ENCODE measurements around a stretch of chr1.

DNA sequence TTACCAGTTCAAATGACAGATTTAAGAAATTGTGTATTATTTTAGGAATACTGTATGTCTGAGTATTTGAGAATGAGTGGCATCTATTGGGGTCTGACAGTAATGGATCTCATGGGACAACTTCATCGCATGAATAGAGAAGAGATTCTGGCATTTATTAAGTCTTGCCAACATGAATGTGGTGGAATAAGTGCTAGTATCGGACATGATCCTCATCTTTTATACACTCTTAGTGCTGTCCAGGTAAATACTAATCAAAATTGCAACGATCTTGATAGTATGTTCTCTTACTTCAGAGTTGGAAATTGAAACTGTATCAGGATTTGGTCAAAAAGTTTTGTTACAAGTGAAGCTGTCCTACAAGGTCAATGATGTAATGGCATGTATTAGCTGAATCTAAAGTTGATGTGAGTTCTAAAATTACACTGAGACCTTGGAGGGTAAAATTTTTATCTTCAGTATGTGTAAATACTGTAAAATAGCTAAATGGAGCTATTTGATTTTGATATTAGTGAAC, 3.1 kb downstream of the RABGGTB start:
- PRO-cap: no peak
- RAMPAGE, long total RNA, 3 experiments: no peak in any of the 3 experiments

GRCh38 chr1:76294942-76295091, 220.3 kb downstream of the ST6GALNAC3 start:
- PRO-cap: no peak
- RAMPAGE, long total RNA, 3 experiments: no peak in any of the 3 experiments

- PRO-cap: no peak
- RAMPAGE, long total RNA, 3 experiments: no peak in any of the 3 experiments
Observed at GRCh38 chr1:77412819-77413599, 131.2 kb downstream of the AK5 start.

DNA sequence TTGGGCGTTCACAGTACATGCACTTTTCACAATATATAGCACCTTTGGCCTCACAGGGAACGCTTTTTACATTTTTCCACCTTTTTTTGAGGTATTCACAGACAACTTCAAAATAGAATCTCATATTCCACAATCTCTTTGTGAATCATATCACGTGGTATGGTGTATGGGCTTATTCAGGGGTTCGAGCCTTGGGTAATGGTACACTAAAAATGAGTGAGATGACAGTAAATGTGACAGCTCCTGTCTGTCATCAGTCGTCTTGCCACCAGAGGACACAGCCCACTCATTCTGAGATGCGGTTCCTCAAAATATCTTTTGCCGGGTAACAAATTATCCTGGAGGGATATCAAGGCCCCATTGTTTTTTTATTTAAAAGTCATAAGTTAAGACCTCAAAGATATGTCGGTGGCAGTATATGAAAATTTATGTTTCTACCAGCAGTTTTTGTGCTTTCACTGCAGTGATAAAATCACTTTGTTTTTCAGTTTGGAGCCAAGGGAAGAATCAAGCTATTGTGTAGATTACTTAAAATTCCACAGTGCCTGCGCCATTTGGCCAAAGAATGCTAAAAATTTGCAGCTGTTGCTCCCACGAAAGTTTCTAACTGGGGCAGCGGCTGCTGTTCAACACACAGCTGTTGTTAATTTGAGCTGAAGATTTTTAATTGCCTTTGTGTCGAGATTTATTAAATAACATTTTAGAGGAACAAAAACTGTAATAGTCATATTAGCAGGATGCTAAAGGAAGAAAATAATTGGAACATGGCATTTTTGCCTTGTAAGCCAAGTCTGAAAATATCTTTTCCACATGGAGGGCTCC, 168.2 kb downstream of the ZZZ3 start:
- PRO-cap: no peak
- RAMPAGE, long total RNA, 3 experiments: no peak in any of the 3 experiments

GRCh38 chr1:77832759-77833455, 53.5 kb downstream of the MIGA1 start:
- PRO-cap: unidirectional peak, minus-strand start at chr1:77833187
- RAMPAGE, long total RNA, 3 experiments: no peak in any of the 3 experiments

DNA sequence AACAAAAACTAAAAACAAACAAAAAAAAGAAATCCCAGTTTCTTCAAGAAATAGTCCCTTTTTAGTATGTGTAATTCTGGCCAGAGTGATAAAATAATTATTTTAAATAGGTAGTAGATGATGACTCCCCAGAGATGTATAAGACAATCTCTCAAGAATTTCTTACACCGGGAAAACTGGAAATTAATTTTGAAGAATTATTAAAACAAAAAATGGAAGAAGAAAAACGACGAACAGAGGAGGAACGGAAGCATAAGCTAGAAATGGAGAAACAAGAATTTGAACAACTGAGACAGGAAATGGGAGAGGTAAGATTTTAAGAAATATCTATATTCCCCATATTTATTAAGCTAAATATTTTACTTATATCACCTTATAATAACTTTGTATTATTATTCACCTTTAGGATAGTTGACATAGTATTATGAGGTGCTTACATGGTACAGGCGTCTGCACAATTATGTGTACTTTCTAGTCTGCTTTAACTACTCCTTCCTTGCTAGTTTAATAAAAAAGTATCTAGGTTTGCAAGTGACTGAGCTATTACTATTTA, 44.8 kb downstream of the NEXN start:
- PRO-cap: no peak
- RAMPAGE, long total RNA, 3 experiments: no peak in any of the 3 experiments

DNA sequence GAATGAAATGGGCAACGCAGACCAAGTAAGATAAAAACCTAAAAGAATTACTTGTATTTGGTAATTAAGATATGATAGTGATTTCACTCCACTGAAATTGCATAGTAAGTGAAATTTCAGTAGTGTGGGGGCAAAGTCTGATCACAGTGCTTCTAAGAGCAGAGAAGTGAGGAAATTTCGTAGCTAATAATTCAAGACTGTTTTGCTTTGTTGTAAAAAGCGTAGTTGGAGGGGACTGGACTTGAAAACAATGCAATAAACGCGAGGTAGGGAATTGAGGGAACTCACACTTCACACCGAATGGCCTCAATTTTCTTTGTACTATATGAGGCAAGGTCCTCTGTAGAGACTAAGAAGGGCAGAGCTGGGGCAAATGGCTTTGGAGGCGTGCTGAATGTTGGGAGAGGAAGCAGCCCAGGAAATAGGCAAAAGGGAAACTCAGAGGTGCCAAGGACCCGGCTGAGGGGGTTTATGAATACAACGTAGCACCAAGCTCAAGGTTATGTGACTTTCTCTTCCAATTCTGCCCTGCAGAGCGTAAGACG, 624 bp upstream of the GIPC2 start:
- PRO-cap: no peak
- RAMPAGE, long total RNA, 3 experiments: no peak in any of the 3 experiments

DNA sequence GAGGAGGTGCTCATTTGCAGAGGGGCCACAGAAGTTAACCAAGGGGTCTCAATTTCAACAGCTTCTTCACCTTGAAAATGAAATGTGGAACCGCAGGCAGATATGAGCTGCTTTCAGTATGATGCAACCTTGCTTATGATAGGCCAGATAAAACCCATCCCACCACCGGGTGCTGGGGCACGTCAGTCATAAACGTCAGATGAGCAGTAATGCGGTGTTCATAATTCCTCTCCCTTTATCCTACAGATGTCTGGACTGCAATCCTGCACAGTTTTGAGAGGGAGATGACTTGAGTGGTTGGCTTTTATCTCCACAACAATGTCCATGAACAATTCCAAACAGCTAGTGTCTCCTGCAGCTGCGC, 1.6 kb downstream of the PTGFR start:
- PRO-cap: no peak
- RAMPAGE, long total RNA, 3 experiments: no peak in any of the 3 experiments

GRCh38 chr1:78620698-78621229, 516 bp downstream of the IFI44L start:
- PRO-cap: no peak
- RAMPAGE, long total RNA, 3 experiments: no peak in any of the 3 experiments

DNA sequence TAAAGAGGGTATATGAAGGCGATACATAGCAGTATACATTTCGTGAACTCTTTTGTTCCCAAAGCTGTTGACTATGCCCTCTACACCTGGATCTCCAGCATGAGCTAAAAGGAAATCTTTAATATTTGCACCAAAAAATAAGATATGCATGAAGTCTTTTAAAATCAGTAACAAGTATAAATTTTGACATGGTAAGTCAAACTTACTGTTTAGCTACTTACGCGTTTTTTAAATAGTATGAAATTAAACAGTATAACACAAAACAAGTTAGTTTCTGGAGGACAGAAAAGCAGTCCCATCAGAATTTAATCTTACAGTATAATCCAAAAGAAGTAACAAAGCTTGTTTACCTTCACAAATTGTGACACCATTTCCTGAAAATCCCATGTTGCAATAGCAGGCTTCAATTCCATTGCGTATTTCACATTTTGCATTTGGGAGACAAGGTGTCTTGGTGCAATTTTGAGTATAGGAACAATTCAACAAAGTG, 1.8 kb downstream of the ADGRL4 start:
- PRO-cap: no peak
- RAMPAGE, long total RNA, 3 experiments: no peak in any of the 3 experiments

GRCh38 chr1:79322974-79323727, 316.6 kb upstream of the ADGRL4 start:
- PRO-cap: no peak
- RAMPAGE, long total RNA, 3 experiments: no peak in any of the 3 experiments

DNA sequence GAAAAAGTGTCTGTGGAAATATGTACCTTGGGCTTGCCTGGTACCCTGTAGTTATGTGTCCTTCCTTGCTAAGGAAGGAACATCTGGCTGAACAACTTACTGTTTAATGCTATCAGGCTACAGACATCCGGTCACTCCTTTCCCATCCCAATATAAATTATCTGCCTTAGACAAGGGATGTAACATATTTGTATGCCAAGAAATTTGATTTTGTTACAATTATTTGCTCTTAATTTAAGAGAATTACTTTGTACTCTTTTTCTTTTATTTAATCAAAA, 367.8 kb upstream of the ADGRL2 start:
- PRO-cap: no peak
- RAMPAGE, long total RNA, 3 experiments: no peak in any of the 3 experiments

DNA sequence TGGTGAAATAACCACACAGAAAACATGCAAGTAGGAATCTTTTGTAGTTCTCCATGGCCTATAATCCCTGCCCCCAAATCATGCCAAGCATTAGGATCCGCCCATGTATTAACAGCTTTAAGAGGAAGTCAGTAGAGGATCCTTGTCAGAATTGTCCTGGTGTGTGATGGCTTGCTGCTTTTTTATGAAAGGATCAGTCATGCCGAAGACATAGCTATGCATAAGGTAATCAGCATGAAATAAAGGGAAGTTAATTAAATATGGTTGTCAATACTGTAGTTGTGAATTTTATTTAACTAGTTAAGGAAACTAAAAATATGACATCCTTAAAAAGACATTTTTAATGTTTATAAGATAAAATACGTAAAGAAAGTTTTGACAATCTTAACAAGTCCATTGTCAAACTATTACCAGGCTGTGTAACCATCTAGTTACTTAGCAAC, 20.1 kb downstream of the ADGRL2 start:
- PRO-cap: no peak
- RAMPAGE, long total RNA, 3 experiments: no peak in any of the 3 experiments

- PRO-cap: no peak
- RAMPAGE, long total RNA, 3 experiments: no peak in any of the 3 experiments
Observed at GRCh38 chr1:81990715-81991250, 190.0 kb downstream of the ADGRL2 start.

- PRO-cap: no peak
- RAMPAGE, long total RNA, 3 experiments: no peak in any of the 3 experiments
Observed at GRCh38 chr1:82972920-82973266, 1026.0 kb downstream of the TTLL7 start.

DNA sequence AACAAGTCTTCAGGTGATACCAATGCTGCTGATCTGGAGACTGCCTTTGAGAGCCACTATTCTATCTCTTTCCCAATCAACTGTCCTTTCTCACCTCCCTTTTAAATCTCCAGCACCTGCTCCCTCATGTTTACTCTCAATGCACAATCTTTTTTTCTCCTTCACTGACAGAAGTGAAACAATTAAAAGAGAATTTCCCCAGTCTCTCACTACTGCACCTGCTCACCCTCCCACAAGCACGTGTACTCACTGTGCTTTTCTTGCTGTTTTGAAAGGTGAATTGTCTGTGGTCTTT, 519.2 kb downstream of the TTLL7 start:
- PRO-cap: no peak
- RAMPAGE, long total RNA, 3 experiments: no peak in any of the 3 experiments

DNA sequence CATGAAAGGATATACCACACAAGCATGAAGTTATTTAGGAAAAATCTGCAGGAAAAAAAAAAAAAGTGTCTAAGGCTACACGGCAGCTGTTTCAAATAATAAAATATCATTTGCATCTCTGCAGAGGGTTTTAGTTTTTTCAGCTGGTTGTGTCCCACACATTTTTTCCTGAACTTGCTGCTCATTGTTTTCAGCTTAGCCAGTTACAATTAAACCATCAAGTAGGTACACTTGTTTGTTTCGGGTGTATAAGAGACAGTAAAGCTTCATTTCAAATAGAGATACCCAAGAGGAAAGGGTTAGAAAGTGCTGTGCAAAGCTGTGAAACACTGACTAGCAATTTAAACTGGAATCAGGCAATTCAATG, 234.6 kb downstream of the TTLL7 start:
- PRO-cap: no peak
- RAMPAGE, long total RNA, 3 experiments: no peak in any of the 3 experiments

DNA sequence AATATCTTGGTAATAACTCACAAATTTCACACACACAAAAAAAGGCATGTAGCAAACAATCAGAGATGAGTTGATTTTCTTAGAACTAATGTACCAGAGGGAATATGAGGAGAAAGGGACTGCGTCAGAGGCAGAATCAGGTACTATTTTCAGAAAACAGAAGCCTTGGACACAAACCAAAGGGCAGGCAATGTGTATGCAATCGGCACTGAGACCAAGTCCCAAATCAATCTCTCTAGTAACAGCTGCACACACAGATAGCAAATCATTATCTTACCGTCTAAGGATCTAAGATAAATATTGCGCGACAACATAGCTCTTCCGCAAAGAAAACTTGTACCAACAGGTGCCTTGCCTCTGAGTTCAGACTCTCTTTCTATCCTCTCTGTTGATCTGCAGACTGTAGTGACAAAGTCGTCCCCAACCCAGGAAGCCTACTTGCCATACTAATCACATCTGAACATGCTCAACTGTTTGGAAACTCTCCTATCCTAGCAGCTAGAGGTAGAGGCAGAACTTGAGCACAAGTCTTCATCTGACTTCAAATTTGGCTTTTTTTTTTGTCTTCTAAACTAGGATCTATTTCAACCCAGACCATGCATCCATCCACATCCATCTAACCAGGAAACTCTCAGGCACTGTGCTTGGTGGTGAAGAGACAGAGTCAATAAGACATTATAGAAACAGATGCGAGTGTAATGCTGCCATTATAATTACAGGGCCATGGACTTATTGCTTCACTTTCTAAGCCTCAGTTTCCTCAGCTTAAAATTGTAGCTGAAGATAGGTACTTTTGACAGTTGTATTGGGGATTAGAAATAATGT, 22.5 kb upstream of the SAMD13 start:
- PRO-cap: no peak
- RAMPAGE, long total RNA, 3 experiments: no peak in any of the 3 experiments

GRCh38 chr1:84348228-84348588, 46.7 kb downstream of the SAMD13 start:
- PRO-cap: no peak
- RAMPAGE, long total RNA, 3 experiments: no peak in any of the 3 experiments

DNA sequence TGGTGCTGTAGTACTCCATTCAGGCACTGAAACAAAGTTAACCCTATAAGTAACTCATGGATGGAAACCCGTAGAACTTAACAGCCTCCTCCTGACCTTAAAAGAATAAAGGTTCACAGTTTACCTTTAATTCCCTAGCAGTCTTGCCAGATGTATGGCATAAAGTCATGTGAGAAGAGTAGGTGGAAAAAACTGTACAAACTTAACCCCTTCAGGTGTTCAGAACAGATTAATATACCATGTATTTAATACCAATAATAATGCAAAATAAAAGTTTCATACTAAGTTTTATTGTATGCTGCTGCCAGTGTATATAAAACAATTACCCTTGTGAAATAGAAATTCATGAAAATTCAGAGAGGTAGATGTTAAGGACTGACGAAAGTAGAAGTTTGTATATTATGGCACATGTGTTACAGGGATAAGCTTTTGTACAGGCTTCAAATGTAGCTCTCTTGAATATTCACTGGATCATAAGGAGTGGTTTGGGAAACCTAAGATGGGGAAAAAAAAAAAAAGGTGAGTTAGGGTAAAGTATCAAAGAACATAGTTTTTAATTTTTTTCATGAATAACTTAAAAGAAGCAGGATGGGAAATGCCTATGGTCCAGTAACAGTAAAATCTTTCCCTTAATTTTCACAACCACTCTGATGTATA, 8.0 kb upstream of the SPATA1 start:
- PRO-cap: no peak
- RAMPAGE, long total RNA, 3 experiments: no peak in any of the 3 experiments

Data from gastrocnemius medialis (tissue), 3 donors.